Cerebral cortex (tissue), 2 donors: Measurements from ENCODE around the gene PPARA.

DNA sequence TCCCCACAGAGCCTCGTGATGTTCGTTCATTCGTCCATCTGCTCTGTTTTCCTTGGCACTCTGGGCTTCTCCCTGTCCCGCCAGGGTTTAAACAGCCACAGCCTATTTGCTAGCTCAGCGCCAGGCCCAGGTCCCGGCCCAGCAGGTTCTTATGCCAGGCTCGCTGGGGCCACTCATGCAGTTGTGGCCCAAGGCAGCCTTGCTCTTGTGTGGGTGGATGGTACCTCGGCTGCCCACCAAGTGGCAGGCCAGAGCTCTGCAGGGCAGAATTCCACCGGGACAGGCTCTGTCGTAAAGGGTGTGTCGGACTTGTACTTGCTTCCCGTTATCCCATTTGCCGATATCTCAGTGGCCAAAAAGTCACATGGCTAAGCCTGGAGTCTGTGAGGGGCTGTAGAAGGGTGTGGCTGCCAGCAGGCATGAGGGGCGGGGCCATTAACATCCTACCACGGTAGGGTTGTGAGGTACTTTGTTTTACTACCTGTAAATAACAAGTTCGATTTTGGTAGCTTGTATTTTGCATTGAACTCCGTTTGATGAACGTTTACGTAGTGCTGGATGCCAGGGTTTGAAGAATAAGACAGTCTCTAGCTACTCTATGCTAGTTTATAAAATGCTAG lies 7.9 kb downstream of the FAM118A start:
- PRO-cap, 2 experiments: no peak in any of the 2 experiments

DNA sequence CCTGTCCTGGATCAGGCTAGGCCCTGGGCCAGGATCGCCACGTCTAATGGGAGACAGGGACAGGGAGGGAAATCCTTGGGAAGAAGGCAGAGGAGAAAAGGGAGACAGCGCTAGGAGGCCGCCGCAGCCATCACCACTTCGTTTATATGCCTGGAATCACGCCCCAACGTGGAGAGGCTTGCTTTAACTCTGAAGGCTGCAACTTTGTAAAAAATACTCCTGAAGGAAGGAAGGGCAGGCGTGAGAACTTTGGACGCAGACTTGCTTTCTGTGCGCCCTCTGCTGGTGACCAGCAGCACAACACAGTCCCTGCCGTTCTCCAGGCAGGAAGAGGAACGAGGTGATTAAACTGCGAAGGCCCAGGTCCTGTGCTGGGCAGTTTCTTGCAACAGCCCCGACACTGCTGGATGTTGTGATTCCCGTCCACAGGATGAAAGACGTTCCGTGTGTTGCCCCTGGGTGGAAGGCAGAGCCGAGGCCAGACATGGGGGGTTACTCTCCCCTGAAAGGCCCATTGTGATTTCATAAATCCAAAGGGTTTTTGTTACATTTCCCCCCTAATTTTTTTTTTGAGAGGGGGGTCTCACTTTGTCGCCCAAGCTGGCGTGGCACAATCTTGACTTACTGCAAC lies 22.2 kb downstream of the RIBC2 start:
- PRO-cap, 2 experiments: no peak in any of the 2 experiments

DNA sequence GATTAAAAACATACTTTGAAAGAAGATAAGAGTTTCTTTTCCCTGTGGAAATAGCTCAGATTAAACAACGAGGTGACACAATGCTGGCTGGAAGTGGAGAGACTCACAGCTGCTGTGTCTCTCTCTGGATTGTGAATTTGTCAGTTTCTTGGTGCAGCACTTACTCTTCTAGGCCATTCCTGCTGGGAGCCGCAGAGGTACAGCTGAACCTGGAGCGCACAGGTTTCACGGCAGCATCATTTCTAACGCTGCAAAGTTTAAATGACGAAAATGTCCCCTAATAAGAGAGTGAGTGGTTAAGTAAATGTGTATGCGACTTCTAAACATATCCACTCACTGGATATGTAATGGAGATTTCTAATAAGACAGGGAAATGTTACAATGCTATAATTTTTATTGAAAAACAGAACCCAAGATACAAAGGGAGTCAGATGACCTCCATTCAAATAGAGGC lies 4.8 kb upstream of the FBLN1 start:
- PRO-cap, 2 experiments: no peak in any of the 2 experiments

- PRO-cap, 2 experiments: no peak in any of the 2 experiments
These were observed 22.2 kb downstream of the FBLN1 start for GRCh38 chr22:45524788-45525281.

GRCh38 chr22:45546897-45547484 lies 44.3 kb downstream of the FBLN1 start:
- PRO-cap, 2 experiments: no peak in any of the 2 experiments

- PRO-cap, 2 experiments: no peak in any of the 2 experiments
These were observed 49.3 kb downstream of the FBLN1 start for GRCh38 chr22:45551940-45552497.

DNA sequence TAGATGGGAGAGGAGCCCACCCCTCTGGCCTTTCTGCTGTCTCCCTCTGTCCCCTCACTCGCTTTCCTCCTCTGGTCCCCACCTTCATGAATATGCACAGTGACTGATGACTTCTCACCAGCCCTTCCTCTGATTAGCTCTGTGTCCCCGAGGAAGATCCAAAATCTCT lies 73.8 kb downstream of the FBLN1 start:
- PRO-cap, 2 experiments: no peak in any of the 2 experiments

DNA sequence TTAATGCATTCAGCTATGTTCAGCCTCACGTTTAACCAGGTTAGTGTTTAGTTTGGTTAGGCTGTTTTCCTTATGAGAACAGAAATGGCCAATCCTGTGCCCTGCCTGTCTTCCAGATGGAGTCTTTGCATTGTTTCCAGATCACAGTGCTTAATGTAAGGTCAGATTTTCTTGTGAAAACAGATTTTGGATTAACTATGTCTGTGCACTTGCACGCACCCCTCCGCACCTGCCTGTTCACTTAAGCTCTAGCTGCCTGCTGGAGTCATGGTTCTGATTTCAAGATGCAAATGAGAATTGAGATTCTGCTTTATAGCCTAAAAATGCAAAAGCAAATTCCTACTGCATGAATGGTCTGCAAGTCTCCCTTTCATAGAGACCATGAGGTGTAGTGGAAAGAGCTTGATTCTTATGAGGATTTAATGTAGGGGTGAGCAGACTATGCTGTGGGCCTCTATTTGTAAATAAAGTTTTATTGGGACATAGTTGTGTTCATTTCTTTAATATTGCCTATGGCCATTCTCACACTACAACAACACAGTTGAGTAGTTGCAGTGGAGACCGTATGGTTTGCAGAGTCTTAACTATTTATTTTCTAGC lies 106.0 kb downstream of the ATXN10 start:
- PRO-cap, 2 experiments: no peak in any of the 2 experiments

GRCh38 chr22:45996049-45996463 lies 19.1 kb upstream of the WNT7B start:
- PRO-cap, 2 experiments: no peak in any of the 2 experiments

DNA sequence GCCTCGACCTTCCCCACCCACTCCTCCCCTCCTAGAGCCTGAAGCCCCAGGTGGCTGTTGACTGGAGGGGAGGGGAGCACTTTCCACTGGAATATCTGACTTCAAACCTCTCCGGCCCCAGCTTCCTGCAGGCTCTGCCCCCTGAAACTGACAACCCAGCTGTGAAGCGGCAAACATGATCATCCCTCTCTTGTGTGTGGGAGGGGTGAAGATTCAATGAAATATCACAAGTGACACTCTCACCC lies 29.1 kb upstream of the WNT7B start:
- PRO-cap, 2 experiments: no peak in any of the 2 experiments

DNA sequence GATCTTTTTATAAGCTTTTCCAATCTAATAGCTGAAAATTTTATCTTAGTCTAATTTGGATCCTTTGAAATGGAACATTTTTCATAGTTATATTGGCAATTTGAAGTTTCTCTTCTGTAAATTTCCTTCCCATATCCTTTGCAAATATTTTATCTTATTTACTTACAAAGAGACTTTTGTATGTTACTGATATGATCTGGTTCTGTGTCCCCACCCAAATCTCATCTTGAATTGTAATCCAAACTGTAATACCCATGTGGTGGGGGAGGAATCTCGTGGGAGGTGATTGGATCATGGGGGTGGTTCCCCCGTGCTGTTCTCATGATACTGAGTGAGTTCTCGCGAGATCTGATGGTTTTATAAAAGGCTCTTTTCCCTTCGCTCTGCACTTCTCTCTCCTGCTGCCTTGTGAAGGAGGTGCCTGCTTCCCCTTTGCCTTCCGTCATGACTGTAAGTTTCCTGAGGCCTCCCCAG lies 42.3 kb upstream of the WNT7B start:
- PRO-cap, 2 experiments: no peak in any of the 2 experiments

DNA sequence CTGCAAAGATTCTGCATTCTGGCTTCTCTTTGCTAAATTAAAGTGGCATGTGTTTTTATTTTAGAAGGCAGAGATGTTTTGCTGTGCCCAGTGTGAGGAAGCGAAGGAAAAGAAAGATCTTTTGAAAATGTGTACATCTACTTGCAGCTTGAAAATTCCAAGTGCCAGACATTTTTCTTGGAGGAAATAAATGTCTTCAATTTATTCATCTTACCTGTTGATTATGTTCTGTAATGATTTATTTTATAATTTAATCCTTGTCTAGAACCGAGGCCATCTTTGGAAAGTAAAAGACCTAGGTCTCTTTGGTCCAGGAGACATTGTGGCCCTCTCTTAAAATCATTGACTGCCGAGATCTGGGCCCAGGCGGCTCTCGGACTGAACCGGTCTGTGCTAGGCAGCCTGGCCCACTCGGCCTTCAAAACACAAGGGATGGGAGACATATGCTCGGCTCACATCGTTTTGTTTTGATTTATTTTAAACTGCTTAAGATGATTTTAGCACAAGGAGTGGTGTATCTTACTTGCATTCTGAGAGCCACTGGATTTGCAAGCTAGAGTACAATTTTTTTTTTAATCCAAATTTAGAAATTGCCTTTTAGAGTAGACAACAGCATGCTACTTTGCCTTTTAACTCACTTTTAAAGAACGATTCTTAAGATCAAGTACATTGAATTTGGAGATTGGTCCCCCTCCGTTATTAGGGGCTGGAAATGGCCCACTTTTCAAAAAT lies 80.2 kb upstream of the WNT7B start:
- PRO-cap, 2 experiments: peak in 1 of 2 experiments; most common plus-strand start position 342 of the sequence (in 1); most common minus-strand start position 392 of the sequence (in 1)

GRCh38 chr22:46064973-46065564 lies 85.3 kb upstream of the PPARA start:
- PRO-cap, 2 experiments: peak in 1 of 2 experiments; most common plus-strand start chr22:46065099 (in 1)

DNA sequence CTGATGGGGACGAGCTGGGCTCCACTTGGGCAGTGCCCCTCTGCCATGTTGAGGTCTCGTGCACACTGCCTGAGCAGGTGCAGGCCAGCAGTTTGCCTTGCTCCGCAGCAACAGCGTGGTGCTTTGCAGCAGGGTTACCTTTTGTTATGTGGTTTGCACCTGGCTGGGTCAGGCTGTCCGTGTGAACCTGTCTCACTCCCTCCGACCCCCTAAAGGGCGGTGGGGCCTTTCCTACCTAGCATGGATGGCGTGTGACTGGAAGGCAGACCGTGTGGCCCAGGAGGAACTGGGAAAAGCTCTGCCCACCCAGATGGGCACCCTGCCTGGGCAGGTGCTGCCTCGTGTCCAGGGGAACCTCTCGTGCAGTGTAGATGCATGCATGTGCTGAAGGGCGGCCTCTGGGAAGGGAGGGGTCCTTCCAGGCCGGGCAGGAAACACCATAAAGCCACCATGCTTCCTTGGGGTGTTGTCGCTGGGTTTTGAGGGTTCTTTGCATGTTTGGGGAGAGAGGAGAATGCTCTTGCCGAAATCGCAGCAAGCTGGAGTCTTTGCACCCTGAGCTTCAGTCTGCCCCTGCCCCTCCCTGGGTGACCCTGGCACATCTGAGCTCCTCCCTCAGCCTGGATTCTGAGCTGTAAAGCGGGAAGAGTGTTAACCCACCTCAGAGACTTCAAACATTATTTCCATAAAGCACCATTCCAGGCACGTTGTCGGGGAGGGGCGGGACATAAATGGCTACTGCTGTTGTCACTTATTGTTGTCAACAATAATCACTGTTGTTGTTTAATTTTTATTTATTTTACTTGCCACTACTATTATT lies 75.3 kb upstream of the PPARA start:
- PRO-cap, 2 experiments: peak in 1 of 2 experiments; most common plus-strand start position 696 of the sequence (in 1); most common minus-strand start position 629 of the sequence (in 1)

DNA sequence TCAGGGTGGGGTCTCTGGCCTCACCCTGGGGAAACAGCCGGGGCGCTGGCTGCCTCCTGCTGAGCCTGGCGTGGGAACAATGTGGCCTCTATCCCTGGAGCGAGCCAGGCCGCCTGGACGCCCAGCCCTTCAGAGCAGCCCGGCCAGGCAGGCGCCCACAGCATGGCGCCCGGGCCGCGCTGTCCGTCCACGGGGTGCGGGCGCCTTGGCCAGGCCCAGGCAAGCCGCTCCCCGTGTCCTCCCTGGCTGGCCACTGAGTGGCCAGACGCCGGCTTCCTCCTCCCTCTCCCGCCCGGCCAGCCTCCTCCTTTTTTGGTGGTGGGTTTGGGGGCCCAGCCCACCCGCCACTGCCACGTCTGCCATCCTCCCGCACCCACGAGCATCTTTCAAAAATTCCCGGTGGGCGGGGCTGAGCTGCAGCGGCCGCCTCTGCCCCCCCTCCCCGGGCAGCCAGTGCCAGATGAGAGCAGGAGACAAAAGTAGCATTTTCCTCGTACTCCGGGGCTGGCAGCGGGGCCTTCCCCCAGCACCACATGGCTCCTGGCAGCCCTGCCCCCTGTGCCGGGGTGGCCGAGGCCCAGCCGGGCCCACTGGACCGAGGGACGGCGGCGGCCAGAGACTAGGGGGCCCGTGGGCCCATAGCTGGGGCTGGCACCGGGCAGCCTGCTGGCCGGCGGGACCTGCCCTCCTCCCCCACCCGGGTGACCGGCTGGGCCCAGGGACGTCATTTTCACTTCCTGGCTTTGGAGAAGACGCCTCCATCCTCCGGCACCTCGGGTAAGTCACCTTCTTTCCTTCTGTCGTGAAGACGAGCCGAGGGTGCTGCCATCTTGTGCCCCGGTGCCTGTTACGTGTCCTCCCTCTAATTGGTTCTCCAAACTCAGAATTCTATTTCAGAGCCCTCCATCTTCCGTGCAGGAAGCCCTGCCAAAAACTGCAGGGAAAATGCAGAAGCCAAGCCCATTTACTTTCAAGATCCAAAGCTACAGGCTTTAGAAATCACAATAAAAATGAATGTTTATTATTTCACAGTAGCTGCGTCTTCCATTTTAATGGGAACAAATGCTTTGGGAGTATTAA lies 70.1 kb upstream of the PPARA start:
- PRO-cap, 2 experiments: peak in 1 of 2 experiments; most common plus-strand start position 142 of the sequence (in 1); most common minus-strand start position 255 of the sequence (in 1)

GRCh38 chr22:46108466-46108968 lies 41.8 kb upstream of the PPARA start:
- PRO-cap, 2 experiments: no peak in any of the 2 experiments

- PRO-cap, 2 experiments: peak in 1 of 2 experiments; most common plus-strand start chr22:46150519 (in 1); most common minus-strand start chr22:46150322 (in 1)
These were observed at the start of gene PPARA for GRCh38 chr22:46150199-46151208. Gene PPARA, plus strand, starts transcription at chr22:46150526.

DNA sequence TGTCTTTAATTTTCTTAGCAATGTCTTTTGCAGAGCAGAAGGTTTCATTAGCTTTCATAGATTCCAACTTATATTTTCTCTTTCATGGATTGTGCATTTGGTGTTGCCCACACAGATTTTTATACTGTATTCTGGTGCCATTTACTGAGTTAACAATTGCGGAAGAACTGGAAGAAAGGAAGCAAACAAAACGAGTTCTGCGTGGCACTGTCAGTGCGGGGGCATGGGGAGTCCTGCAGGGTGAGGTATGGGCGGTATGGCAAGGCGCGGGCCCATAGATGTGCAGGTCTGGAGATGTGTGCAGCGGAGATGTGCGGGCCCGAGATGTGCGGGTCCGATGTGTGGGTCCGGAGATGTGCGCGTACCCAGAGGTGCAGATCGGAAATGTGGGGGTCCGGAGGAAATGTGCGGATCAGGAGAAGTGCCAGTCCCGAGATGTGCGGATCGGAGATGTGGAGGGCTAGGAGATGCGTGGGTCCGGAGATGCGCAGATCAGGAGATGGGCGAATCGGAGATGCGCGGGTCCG lies 36.1 kb downstream of the CDPF1 start:
- PRO-cap, 2 experiments: no peak in any of the 2 experiments

DNA sequence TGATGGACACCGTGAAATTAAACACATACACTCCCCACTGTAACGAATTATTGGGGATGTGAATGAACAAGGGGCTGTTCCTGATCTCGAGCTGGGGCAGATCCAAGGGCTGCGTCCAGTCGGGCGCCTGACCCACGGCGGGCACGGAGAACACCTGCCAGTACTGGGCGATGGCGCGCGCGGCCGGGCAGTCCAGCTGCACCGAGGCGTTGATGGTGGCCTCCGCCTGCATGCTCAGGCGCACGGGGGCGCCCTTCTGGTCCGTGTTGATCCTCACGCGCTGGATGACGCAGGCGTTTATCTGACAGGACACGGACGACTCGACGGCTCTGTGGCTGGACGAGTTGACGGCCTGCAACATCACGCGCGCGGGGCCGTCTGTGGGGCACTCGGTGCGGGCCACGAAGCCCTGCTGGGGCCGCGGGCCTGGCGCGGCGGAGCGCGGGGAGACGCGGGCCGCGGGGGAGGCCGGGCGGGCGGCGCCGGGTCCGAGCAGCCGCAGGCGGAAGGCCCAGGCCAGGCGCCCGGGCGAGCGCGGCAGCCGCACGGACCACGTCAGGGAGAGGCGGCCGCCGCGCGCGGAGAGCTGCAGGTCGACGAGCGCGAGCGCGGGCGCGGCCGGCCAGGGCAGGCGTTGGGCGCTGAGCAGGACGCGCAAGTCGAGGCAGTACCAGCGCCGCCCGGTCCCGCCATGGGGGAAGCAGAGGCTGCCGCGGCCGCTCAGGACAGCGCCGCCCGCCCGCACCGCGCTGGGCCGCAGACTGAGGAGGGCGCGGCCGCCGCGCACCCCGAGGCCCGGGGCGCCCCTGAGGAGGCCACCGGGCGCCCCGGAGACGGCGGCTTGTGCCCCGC lies 528 bp downstream of the PKDREJ start:
- PRO-cap, 2 experiments: peak in 1 of 2 experiments; most common plus-strand start position 307 of the sequence (in 1)

- PRO-cap, 2 experiments: no peak in any of the 2 experiments
These were observed 1.6 kb downstream of the TTC38 start for GRCh38 chr22:46269478-46269814.